ENCODE data around the genes CYP3A7, COPS6, PVRIG, ZCWPW1 and TFR2.

- RRBS, 2 experiments = no CpG with 5 or more reads among the region's 2 CpGs
Measured at GRCh38 chr7:99667198-99667579, 12.6 kb downstream of the CYP3A5 start.

GRCh38 chr7:99729467-99729856 is 5.5 kb downstream of the CYP3A7 start:
- RRBS, 2 experiments = no CpG with 5 or more reads among the region's 2 CpGs

DNA sequence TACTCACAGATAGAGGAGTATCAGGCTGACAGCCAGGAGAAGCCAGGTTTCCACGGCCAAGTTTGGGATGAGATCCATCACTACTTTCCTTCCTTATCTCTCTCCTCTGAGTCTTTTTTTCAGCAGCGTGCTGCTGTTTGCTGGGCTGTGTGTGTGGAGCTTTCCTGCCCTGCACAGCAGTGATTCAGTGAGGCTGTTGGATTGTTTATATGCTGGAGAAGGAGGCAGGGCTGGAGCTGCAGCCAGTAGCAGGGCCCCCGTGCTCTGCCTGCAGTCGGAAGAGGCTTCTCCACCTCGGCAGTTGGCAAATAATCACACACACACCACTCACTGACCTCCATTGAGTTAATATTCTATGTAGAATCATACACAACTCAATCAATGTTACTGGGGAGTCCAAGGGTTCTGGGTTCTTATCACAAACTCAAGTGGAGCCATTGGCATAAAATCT is at the start of gene CYP3A7:
CYP3A7 (minus strand) TSS at position 181 of the 451 bp plus-strand sequence.
- RRBS, 2 experiments = no CpG with 5 or more reads among the region's 5 CpGs

- RRBS, 2 experiments = no CpG with 5 or more reads among the region's 7 CpGs
Measured at GRCh38 chr7:99955203-99955633, 20.6 kb downstream of the AZGP1 start.

- RRBS, 2 experiments = 1 to 4% methylated on average over 16 of the region's 46 CpGs
Measured at GRCh38 chr7:100015744-100016618, 585 bp downstream of the ZKSCAN1 start.

DNA sequence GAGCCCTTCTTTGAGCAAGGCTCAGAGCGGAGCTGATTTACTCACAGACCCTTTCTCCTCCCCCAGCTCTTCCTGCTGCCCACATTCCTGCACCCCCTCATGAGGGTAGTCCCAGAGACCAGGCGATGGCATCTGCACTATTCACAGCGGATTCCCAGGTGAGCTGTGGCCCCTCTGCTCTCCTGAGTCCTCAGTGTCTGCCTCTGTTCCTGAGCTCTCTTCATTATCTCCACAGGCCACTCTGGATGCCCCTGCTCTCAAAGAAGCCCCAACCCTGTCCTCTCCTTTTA is 14.3 kb downstream of the ZKSCAN1 start:
- RRBS, 2 experiments = no CpG with 5 or more reads among the region's 3 CpGs

- RRBS, 2 experiments = no CpG with 5 or more reads among the region's 6 CpGs
Measured at GRCh38 chr7:100072931-100073413, 8.6 kb downstream of the ZNF3 start.

- RRBS, 2 experiments = no CpG with 5 or more reads among the region's 5 CpGs
Measured at GRCh38 chr7:100075621-100076196, 5.8 kb downstream of the ZNF3 start.

DNA sequence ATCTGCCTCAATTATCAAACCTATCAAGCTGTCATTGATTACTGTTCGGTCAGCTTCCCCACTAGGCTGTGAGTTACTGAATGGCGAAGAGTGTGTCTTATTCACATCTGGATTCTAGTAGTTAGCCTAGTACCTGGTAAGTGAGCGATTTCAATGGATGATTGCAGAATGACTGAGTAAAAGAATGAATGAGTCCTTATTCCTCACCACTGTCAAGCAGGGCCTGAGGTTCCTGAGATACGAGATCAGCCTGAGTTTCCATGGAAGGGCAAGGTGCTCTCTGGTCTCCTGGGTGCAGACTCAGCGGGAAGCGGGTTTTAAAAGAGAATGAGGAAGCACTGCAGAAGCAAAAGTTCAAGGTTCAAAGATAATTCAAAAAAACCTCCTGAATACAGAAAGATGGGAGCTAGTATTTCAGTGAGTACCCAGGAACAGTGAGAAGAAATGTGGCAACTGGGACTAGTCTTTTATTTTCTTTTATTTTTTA is 4.4 kb downstream of the ZNF3 start:
- RRBS, 2 experiments = no CpG with 5 or more reads among the region's 6 CpGs

DNA sequence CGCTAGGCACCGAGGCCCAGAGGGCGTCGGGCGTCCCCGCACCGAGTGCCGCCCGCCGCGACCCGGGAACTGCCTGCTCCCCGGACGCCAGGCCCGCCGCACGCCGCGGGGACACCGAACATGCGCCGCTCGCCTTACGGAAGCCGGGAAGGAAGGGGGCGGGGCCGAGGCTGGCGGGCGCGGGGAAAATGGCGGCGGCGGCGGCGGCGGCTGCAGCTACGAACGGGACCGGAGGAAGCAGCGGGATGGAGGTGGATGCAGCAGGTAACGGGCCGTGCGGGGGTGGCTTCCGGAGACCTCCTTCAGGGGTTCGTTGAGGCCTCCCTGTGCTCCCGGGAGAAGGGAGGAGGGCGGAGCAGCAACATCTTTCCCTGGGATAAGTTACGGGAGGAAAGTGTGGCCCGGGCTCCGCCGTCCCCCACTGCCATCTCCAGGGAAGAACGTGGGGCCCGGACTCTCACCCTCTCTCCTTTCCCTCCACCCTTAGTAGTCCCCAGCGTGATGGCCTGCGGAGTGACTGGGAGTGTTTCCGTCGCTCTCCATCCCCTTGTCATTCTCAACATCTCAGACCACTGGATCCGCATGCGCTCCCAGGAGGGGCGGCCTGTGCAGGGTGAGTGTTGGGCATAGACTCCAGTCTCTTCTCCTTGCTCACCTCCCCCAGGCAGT is at the start of gene COPS6:
COPS6 (plus strand) TSS at position 167 of the 669 bp plus-strand sequence.
- RRBS, 2 experiments = 2 to 5% methylated on average over 39 of the region's 60 CpGs

GRCh38 chr7:100091818-100092714 is 3.3 kb downstream of the COPS6 start:
- RRBS, 2 experiments = no CpG with 5 or more reads among the region's 9 CpGs

GRCh38 chr7:100157279-100157663 is 1.3 kb downstream of the TRAPPC14 start:
- RRBS, 2 experiments = 3 to 28% methylated on average over 5 to 6 of the region's 12 CpGs

- RRBS, 2 experiments = no CpG with 5 or more reads among the region's 13 CpGs
Measured at GRCh38 chr7:100218975-100219664, 629 bp upstream of the PVRIG start.

GRCh38 chr7:100219673-100220634 is at the start of gene PVRIG:
Gene PVRIG (plus strand): TSS chr7:100219949.
- RRBS, 2 experiments = 84 to 88% methylated on average over 2 of the region's 29 CpGs

DNA sequence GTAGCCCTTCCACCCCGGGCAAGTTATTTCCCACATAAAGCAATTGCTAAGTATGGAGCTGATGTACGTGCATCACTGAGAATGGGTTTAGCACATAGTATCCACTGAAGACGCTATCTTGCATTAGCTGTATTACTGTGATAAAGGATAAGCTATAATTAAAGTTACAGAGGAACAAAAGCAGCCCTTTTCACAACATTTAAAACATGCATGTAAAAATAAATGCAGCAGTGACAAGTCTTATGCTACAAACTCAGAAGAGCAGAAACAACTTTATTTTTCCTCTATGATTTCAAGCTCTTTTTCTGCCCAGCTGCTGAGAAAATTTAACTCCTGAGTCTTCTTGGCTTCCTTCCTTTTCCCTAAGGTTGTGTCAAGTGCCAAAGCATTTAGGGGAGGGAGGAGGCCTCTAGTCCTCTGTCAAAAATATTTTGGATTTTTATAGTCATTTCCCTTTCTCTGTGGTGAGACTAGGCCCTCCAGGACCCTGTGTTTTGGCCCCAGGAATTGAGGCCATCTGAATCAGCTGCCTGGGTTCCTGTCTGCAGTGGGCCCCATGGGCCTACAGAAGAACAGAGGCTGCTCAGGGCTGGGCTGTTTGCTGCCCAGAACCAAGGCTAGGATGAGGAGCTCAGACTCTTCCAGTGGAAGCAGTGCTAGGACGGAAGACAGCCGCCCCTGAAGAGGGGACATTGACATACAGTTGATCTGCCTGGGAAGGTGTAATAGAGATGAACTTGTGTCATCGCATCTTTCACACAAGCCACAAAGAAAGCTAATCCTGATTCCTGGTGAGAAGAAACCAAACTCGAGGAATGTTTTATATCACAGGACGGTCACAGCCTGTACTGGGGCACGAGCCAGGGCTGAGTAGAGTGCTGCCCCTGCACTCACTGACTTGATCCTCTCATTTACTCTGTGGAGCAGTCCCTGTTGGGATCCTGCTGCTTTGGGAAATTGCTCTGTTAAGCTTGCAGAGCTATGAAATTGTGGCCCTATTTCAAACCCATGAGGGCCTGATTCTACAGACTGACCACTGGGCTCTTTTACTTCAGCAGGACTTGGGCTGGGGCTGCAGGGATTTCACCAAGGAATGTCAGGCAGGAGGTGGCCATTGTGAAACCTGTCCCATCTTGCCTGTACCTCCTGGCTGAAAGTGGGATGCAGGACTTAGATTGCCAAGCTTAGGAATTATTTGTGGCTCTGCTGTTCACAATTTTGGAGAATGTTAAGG is 10.8 kb upstream of the PILRB start:
- RRBS, 2 experiments = no CpG with 5 or more reads among the region's 9 CpGs

DNA sequence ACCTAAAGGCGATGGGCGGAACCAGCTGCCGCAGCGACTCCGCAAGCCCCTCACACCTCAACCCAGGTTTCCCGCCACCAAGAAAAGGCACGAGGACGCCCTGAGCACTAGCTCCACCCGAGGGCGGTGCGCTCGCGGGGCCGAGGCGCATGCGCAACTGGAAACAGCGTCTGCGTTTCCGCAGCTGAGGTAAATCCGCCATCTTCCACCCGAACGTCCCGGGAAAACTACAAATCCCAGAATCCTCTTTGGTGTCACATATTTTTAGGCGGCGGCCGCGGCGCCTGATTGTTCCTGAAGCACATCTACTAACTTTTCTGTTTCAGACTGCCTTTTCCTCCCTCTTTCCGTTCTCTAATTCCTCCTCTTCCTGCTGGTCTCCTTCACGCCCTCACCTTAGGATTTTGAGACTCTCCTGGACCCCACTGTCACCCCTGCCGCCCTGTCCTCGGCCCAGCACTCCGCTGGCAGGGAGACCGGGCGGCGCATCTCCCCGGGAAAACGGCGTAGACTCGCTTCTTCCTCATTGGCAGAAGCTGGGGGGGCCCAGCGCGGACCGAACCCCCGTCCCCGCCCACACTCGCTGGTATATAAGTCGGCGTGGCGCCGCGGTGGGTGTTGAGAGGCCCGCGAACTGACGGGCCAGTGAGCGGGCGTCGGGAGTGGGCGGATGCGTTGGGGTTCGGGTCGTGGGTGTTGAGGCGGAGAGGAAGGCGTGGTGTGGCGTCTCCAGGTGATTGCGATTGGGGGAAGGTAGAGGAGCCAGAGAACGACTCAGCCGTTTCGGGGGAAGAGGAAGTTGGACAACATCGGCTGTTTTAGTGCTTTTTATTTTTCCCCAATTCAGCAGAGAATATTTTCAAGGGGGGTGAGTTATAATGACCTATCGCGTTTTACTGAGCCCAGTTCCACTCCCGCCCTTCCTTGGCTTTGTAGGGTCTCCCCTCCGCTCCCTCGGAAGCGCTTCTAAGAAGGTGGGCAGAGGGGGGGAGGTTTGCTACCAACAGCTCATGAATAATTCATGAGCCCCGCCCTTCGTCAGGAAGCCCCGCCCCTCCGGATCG is at the start of gene ZCWPW1:
ZCWPW1 (minus strand) TSS at position 531 of the 1,064 bp plus-strand sequence.
- RRBS, 2 experiments = no CpG with 5 or more reads among the region's 80 CpGs

DNA sequence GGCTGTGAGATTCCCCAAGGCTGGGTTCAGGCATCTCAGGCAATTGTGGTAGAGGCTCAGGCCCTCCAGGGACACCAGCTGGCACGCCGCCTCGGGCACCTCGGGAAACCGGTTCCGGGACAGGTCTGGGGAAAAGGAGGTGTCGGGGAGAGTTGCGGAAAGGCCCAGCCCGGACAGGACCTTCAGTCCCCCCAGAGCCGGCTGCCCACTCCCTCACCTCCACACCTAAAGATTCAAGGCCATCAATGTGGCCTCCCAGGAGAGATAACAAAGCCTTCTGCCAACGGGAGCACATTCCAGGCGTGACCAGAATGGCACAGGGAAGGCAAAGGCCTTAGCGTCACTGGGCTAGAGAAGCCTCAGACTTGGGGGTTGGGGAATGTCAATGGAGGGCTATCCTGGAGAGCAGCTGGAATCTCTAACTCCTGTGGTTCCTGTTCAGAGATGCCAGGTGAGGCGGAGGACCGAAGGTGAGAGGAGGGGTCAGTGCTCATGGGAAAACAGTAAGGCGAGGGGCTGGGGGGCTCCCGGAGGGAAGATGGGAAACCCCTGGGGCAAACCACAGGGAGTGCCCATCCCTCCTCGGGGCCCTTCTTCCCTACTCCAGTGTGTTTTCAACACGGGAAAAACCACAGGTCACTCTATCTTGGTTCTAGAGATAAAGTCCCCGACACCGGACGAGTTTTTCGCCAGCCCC is 3.4 kb downstream of the LRCH4 start:
- RRBS, 2 experiments = 91 to 94% methylated on average over 4 of the region's 23 CpGs

DNA sequence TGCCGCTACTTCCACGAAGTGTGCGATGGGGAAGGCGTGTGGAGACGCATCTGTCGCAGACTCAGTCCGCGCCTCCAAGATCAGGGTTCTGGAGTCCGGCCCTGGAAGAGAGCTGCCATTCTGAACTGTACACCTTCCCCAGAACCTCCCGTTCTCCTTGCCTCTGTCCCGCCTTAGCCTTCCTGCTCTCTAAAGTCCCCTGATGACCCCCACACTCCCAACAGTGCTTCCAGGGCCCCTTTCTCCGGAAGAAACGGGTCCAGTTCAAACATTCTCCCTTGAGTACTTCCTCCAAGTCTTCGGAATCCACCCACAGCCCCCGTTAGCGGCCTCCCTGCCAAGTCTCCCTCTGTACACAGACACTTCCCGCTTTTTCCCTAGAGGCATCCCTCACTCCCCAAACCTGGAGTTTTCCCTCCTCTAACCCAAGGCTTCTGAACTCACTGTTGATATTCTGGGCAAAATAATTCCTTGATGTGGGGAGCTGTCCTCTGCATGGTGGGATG is 4.2 kb downstream of the FBXO24 start:
- RRBS, 2 experiments = no CpG with 5 or more reads among the region's 17 CpGs

GRCh38 chr7:100641457-100642432 is at the start of gene TFR2:
Gene TFR2 (minus strand): TSS chr7:100641552.
- RRBS, 2 experiments = no CpG with 5 or more reads among the region's 18 CpGs

DNA sequence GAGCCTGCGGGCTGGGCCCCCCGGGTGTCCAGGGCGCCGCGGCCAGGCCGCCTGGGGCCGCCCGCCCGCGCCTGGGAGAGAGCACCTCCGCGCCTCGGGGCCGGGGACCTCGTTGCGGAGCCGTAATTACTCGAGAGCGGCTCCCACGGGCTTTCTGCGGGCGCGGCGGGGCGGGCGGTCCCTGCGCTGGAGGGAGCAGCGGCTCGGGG is 1.5 kb downstream of the GNB2 start:
- RRBS, 2 experiments = 1 to 2% methylated on average over 10 of the region's 29 CpGs